Fibroblast of the aortic adventitia (primary cell): ENCODE data around the genes POTEE and ACMSD.

- CAGE, long polyA plus RNA, result no peak
These were observed at the start of gene POTEE for GRCh38 chr2:131208841-131210021. Gene POTEE, plus strand, starts transcription at chr2:131209536.

DNA sequence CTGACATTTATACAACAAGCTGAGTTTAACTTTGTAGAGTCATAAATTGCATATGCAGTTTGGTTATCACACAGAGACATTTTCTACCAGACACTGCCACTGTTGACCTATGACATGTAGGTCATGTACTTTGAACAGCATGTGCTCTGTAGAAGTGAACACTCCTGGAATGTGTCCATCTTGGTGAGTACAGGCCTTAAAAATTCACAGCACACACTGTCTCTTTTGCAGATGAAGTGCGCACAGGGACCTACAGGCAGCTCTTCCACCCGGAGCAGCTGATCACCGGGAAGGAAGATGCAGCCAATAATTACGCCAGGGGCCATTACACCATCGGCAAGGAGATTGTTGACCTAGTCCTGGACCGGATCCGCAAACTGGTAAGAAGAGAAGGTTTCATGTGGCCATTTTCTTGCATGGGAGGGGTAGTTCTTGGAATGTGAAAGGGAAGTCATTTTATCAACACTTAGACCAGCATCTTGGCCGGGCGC is 3.2 kb downstream of the TUBA3D start:
- CAGE, long polyA plus RNA, result no peak

DNA sequence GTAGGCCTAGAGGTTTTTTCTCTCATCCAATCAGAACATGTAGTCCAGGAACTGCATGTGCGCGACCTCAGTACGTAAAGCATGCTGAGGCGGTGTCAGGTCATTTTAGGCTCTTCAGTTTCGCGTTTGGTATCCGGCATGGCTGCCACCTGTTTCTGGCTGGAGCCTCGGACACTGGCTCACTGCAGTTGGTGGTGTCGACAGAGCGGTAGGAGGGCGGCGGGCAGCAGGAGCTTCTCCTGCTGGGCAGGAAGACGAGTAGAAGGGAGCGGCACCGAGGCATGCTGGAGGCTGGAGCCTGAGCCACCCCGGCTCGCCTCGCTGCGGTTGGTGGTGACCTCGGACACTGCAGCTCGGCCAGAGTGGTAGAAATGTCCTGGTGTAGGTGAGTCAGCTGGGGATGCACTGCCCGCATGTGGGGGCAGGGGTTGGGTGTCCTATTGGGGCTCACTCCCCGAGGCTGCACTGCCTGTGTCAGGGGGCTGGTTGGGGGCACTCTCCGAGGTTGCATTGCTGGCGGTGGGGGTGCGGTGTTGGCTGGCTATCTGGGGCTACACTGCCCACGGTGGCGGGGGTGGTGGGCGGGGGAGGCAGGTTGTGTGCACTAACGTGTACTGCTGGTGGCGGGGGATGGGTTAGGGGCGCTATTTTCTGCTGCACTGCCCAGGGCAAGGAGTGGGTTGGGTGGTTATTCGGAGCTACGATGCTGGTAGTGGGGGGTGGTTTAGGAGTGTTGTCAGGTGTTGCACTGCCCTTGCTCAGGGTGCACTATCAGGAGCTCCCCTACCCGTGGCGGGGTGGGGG is 16.0 kb downstream of the CCDC74A start:
- CAGE, long polyA plus RNA, result no peak

GRCh38 chr2:131683093-131683304 is 155.3 kb downstream of the CCDC74A start:
- CAGE, long polyA plus RNA, result no peak

DNA sequence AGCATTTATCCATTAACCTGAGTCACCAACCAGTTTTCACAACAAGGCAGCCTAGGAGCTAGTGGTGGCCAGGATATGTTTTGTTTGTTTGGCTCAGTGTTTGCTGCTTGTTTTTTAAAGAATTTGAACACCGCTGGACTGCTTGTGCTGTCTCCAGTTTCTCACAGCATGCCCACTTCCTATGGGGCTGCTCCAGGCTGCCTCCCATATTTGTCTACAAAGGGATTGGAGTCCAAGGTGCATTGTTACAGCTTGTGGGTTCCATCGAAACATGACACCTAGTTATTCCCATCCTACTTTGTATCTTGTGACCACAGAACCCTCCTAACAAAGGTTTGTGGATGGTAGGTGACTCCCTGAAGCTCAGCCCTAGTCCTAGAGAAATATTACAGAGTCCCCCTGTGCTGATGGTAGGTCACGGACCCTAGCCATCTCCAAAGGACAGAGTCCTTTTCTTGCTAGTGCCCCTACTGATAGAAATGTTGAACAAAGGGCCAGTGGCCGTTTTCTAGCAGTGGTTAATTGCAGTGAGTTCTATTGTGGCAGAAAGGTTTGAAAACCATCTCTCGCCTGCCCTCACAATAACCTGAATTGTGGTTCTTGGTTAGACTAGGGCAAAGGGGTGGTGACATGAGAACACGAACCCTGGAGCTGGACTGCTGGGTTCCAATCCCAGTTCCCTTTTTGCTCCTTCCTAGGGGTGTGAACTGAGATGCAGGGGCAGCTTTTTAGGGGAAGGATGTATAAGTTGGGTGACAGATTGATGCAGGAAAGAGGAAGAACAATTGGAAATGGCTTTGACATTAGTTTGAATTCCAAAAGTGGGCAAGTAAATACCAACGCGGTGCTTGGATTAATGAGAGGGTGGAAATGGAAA is 23.4 kb downstream of the GPR39 start:
- CAGE, long polyA plus RNA, result no peak

GRCh38 chr2:133566760-133567585 is 1.3 kb downstream of the NCKAP5 start:
- CAGE, long polyA plus RNA, result no peak

- CAGE, long polyA plus RNA, result no peak
These were observed 134.0 kb upstream of the MGAT5 start for GRCh38 chr2:134119392-134120702.

GRCh38 chr2:134123348-134123830 is 130.5 kb upstream of the MGAT5 start:
- CAGE, long polyA plus RNA, result no peak

DNA sequence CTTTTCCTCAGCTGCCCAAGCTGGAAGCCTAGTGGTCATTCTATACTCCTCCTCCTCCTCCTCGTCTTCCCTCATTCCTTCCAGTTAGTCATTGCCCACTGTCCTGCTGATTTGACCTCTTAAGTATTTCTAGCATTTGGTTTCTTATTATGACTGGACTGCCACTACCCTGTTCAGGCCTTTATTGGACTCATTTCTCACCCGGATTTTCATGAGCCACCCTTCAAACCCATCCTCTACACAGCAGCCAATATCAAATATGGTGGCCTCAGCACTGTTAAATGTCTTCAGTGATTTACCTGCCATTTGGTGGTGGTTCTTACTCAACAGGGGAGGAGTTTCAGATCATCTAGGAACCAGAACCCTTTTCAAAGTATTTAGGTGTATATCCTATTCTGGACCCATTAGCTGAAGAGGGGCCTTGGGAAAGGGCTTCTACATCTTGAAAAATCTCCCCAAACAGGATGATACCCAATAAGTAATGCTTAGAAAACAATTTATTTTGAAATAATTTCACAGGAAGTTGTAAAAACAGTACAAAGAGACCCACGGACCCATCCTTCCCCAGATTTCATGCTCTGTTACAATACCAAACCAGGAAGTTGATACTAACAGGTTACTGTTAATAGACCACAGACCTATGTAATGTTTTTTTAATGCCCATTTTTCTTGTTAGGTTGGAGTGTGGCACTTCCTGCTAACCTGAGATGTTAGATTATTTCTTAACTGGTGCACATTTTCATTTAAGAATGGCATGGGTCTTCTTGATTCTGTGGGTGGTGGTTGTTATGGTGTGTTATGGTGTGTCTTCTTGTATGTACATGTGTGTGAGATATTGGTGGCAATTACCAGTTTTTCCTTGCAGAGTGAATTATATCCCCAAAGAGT is 21.6 kb upstream of the MGAT5 start:
- CAGE, long polyA plus RNA, result no peak

DNA sequence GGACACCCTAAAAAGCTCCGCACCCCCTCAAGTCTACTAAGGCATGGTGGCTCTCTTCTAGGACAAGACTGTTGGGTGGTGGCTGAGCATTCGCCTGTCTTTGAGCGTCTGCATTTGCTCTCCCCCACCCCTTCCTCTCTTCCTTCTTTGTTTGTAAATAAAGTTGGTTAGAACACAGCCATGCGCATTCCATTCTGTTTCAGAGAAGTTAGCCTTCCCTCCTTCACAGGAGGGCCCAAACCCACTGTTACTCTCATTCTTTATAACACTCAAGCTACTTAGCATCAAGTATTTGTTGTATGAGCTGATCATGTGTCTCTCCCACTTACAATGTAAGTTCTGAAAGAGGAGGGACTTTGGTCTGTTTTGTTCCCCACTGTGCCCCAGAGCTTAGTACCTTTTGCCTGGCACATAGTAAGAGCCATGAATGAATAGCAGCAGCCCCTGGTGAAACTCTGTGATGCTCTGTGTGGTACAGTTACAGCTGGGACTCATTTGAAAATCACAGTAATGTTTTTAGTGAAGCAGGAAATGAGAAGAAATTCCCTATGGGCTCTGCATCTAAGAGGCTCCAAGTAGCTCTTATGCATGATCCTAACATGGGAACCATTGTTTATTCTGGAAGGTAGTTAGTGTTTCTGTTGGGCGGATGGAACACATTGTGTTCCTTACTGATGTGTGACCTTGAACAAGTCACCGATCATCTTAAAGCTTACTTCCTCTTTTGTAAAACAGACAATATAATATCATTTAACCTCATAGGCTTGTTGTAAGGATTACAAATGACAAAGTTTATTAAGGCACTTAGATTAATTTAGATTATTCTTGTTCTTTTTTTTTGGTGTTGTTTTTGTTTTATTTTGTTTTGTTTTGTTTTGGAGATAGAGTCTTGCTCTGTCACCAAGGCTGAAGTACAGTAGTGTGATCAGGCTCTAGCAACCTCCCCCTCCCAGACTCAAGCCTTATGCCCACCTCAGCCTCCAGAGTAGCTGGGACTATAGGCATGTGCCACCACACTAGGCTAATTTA is 7.8 kb downstream of the MGAT5 start:
- CAGE, long polyA plus RNA, result no peak

- CAGE, long polyA plus RNA, result no peak
These were observed 97.1 kb downstream of the MGAT5 start for GRCh38 chr2:134350937-134351467.

- CAGE, long polyA plus RNA, result no peak
These were observed 158.8 kb downstream of the MGAT5 start for GRCh38 chr2:134412447-134413253.

GRCh38 chr2:134491021-134491365 is 227.8 kb downstream of the TMEM163 start:
- CAGE, long polyA plus RNA, result no peak

DNA sequence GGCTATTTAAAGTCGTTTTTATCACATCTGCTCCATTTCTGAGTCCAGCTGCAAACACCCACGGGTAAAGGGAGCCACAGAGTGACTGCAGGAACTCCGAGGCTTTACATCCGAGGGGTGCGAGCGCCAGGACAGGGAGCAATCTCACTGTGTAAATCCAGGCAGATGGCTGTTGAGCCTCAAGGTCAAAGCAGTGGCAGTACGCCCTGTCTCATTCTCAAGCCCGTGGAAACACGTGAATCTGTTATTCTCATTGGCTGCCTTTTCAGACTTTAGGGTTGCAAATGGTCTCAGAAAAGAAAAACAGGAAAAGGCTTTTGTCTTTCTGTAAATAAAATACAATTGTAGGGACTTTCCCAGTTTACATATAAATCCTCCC is 40.7 kb downstream of the TMEM163 start:
- CAGE, long polyA plus RNA, result no peak

DNA sequence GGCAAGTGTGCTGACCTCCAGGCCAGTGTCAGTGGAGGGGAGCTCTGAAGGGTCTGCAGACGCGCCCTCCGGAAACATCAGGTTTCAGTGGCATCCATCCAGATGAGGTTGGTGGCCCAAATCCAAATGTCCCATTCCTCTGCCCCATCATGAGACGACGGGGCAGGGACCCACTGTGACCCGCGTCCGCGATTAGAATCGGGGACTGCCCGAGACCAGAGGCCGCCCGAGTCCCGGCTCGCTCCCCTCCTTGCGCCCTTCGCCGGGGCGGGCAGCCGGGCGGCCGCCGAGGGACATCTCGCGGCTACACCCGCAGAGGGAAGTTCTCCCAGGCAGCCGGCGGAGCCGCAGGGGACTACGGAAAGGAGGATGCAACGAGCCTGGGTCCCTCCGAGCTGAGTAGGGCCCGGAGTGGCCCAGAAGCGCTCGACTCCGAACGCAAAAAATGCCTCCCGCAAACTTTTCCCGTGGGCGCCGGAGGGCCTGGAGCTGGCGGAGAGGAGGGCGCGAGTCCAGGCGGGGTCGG is 763 bp downstream of the TMEM163 start:
- CAGE, long polyA plus RNA, result no peak

DNA sequence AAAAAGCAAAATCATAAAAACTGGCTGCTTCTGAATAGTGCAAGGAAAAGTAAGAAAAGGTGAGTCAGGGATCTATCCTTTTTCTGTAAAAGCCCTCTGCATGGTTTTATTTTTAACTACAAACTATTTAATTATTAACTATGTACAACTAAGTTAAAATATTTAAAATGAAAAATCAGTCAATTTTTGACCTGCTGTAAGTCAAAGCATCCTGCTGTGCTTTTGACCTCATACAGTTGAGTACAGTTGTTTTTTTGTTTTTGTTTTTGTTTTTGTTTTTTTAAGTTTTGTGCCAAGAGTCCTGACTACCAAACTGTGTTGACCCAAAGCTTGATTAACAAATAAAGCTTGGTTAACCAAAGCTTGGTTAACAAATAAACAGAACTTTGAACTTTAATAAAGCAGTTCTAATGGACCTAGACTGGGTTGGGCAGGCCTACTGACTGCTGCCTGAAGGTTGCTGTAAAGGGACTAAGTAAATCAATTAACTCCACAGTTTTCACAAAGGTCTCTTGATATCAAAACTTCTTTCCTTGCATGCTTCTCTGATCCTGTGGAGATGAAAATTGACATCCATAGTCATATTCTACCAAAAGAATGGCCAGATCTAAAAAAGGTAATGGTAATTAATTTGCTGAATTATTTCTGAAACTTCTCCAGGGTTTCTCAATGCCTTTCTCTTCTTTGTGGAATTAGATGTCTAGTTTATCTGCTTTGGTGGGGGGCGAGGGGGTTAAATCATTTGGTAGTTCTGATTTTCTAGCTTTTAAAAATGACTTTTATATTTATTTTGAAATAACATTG is at the start of gene ACMSD:
TSS of gene ACMSD (plus strand) at position 493 of the 804 bp plus-strand sequence.
- CAGE, long polyA plus RNA, result no peak

DNA sequence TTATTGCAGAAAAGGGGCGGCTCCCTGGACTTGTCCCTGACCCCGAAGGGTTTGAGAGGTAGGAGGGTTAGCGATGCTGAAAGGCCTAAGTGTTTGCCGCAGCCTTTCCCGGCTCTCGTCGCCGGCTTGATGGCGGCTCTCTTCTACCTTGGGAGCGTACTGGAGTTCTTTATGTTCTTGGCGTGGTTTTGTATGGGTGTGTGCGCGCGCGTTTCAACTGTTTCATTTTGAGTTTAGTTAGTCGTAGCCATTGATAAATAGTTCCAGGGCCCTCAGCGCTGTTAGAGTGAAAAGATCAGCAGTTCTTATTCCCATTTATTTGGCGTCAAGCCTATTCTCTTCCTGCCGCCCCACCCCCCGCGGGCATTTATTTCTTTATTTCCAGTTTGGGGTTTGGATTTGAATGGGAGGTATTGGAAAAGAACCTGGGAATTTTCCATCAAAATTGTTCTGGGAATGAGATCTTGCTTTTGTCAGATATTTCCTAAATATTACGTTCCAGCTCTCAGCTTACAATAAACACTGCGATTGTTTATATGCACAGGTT is 759 bp downstream of the CCNT2 start:
- CAGE, long polyA plus RNA, result no peak

DNA sequence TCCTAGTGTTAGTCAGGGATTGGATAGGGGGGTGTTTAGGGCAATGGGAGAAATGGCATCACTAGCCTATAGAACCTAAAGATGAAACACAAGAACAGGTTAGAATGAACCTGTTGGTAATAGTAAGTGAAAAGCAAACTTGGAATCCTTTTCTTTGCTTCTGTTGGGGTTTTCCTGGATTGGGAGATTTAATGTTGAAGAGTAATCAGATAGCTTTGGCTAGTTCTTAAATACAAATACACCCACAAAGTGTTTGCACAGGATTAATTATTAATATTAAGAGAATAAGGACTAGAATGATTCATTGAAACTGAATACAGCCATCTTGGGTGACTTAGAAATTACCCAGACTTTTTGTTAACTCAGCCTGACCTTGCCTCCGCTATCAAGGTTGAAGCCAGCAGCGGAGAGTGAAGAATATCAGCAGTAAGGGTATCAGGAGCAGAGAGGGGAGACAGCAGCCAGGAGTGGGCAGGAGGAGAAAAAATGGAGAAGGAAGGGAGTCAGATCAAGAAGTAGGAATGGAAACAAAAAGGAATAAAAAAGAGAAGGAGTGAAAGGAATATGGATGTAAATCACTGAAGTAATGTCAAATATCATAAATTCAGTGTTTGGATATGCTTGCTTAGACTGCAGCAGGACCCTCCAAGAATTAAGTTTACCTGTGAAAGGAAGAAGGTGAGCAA is 14.5 kb downstream of the CCNT2 start:
- CAGE, long polyA plus RNA, result no peak

DNA sequence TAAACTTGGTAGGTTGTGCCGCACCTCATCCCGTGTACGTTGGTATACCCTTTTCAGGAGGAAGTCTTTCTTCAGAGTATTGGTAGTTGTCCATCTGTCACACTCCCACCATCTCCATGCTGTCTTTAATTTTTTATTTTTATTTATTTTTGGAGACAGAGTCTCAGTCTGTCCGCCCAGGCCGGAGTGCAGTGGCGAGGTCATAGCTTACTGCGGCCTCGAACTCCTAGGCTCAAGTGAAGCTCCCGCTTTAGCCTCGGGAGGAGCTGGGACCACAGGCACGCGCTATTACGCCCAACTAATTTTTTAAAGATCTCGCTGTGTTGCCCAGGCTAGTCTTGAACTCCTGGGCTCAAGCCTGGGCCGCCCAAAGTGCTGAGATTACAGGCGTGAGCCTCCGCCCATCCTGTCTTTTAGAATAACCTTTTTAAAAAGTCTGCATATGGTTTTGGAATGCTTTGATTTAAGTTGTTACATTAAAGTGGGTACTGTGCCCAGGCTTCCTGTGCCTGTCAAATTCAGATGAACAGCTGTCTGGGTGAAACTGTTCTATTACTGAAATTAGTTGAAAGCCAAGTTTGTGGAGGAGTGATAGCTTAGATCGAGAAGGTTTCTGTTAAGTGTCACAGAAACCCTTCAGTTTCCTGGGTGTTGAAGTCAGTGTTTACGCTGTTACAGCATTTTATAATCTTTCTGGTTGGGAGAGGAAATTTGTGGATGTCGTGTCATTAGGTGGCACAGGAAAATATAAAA is 941 bp downstream of the RAB3GAP1 start:
- CAGE, long polyA plus RNA, result no peak

DNA sequence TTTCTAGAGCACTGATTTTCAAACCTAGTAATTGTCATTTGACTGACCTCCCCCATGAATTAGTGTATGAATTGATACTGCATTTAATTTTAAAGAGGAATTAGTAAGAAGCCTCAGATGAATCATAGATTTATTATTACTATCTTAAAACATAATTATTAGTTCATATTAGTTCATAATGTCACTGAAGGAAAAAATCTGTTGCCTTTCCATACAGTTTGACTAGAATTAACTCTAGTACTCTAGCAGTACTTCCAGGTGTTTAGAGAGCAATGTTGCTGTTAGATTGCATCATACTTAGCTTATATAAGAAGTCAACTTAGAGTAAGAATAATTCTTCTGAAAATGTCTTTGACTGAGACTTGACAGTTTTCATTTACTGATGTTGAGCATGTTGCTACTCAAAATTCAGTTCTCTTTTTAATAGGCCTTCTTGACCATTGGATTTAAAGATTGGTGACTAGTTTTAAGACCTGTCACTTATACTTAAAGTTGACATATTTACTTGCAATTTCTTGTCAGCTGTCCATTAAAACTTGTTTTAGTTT is 4.7 kb downstream of the RAB3GAP1 start:
- CAGE, long polyA plus RNA, result no peak